Endothelial cell of umbilical vein (primary cell): ENCODE data around the gene MYO1E.

DNA sequence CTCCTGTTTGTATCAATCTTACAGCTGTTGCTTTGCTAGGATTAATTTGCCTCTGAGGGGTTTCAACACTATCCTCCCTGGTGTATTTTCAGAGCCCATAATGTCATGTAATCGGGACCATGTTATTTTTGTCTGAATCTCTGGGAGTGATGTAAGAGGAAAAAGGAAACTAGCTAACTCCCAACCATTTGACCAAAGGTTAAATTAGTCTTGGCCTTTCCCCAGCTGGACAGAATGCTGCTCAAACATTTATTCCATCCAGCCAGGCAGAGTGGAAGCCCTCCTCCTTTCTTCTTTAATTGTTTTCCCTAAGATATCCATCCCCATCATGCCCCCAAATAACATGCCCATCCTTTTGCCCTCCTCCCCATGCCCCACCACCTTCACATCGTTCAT is 142.2 kb downstream of the ALDH1A2 start:
- PRO-cap = no peak
CAGE:
- cytosol, long polyA minus RNA = no peak
- cytosol, long polyA plus RNA = no peak
- long polyA plus RNA = no peak
- nucleus, long polyA minus RNA = no peak
- nucleus, long polyA plus RNA = no peak

- PRO-cap = unidirectional peak, plus-strand start at chr15:58065019; bidirectional peak, plus-strand start at chr15:58065124, minus-strand start at chr15:58065043
CAGE:
- cytosol, long polyA minus RNA = no peak
- cytosol, long polyA plus RNA = no peak
- long polyA plus RNA = no peak
- nucleus, long polyA minus RNA = no peak
- nucleus, long polyA plus RNA = no peak
These were observed 752 bp downstream of the ALDH1A2 start for GRCh38 chr15:58064530-58065388.

- PRO-cap = no peak
CAGE:
- cytosol, long polyA minus RNA = no peak
- cytosol, long polyA plus RNA = no peak
- long polyA plus RNA = no peak
- nucleus, long polyA minus RNA = no peak
- nucleus, long polyA plus RNA = no peak
These were observed 9.0 kb downstream of the AQP9 start for GRCh38 chr15:58147267-58147582.

DNA sequence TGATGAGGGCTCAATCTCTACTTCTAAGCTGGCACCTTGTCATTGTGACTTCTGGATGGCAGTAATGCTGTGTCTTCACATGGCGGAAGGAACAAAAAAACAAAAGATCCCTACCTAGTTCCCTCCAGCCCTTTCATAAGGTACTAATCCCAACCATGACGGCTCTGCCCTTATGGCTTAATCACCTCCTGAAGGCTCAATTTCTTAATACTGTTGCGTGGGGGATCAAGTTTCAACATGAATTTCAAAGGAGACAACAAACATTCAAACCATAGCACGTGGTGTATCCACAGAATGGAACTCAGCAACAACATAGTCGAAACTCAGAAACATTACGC is 120.7 kb downstream of the AQP9 start:
- PRO-cap = no peak
CAGE:
- cytosol, long polyA minus RNA = no peak
- cytosol, long polyA plus RNA = no peak
- long polyA plus RNA = no peak
- nucleus, long polyA minus RNA = no peak
- nucleus, long polyA plus RNA = no peak

- PRO-cap = no peak
CAGE:
- cytosol, long polyA minus RNA = no peak
- cytosol, long polyA plus RNA = no peak
- long polyA plus RNA = no peak
- nucleus, long polyA minus RNA = no peak
- nucleus, long polyA plus RNA = no peak
These were observed 144.7 kb downstream of the AQP9 start for GRCh38 chr15:58282975-58283218.

DNA sequence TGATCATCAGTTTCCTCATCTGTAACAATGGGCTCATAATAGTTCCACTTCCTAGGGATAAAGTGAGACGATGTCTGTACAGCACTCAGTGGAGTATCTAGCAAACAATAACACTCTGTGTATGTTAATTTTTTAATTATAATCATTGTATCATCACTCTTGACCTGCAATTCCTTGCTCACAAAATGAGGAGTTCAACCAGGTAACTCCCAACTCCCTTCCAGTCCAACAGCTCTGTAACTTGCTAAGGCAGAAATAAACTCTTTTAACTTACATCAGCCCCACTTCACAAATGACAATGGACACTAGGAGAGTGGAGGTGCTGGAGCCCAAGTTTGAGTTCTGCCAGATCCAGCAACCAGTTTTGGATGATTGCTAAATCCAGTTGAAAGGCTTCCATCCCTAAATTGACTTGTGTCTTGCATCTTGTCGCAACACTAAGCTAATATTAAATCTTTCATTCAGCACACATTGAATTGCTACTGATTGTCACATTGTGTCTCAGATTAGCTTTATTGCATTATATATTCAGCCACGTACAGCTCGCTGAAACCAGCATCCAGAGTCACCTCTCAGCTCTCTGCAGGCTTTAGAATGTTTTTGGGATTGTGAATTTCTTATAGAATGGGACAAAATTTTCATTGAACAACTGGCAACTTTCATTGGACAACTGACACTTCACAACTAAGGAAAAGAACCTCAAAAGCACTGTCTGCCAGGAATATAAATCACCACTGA is 41.7 kb upstream of the LIPC start:
- PRO-cap = no peak
CAGE:
- cytosol, long polyA minus RNA = no peak
- cytosol, long polyA plus RNA = no peak
- long polyA plus RNA = no peak
- nucleus, long polyA minus RNA = no peak
- nucleus, long polyA plus RNA = no peak

DNA sequence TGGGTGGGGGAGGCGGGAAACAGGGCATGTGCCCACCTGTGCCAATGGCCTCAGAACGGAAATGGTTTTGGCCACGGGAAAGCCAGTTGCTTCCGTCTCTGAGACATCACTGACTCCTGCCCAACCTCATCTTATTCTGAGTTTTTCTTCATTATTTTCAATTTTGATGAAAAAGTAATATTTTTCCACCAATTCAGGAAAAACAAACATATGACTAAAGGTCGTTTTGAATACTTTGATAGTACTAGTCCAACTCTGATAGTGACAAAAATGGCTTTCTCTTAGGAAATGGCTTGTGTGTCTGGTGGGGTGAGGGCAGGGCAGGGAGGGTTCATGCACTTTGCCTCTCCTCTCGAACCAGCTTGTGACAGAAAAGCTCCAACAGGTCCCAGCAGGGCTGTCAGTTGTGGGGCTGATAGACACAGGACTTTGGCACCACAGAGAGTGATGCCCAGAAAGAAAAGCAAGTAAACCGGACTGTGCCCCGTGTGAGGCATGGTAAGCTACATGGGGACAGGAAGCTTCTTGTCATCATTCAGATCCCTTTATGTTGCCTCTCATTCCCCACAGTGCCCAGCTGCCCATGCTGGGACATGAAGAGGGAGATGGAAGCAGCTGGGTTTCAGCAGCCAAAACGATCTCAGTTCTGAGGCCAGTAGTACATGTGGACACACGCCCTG is 29.9 kb upstream of the LIPC start:
- PRO-cap = no peak
CAGE:
- cytosol, long polyA minus RNA = no peak
- cytosol, long polyA plus RNA = no peak
- long polyA plus RNA = no peak
- nucleus, long polyA minus RNA = no peak
- nucleus, long polyA plus RNA = no peak

DNA sequence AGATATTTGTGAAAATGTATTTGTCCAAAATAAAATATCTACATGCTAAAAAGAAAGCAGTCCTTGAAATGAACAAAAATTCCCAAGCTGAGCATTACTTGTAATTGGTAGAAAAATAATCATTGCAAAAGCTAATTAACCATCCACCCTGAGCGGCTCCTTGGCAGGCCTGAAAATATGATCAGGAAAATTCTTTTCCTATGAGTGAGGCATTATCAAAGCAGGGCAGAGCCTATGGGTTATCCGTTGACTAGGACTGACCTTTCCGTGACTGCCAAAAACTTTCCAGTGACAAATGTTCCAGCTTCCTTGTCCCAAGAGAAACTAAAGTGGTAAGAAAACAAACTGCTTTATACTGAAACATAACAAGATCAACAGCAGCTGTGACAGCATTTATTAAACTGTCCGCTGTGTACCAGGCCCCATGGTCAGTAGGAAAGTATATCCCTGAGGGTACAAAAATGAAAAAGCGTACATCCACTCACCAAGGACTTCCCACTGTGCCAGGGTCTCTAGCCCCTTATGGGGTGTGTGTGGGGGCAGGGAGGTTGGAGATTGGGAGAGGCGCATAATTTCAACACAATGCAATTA is 8.4 kb downstream of the LIPC start:
- PRO-cap = no peak
CAGE:
- cytosol, long polyA minus RNA = no peak
- cytosol, long polyA plus RNA = no peak
- long polyA plus RNA = no peak
- nucleus, long polyA minus RNA = no peak
- nucleus, long polyA plus RNA = no peak

DNA sequence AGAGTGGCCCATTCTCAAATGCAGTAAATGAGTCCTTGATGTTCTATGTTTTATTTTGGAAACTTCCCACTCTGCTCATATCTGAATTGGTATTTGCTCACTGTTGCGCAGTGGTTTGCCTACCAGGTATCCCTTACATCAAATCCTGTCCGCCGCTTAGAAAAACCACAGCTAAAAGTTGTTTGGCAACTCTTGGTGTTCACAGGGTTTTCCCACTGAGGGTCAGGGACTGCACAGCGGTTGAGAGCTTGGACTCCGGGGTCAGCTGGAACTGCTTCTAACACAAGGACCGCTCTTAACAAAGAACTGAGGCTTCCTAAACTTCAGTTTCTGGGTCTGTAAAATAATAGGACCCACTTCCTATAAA is 35.8 kb downstream of the LIPC start:
- PRO-cap = no peak
CAGE:
- cytosol, long polyA minus RNA = no peak
- cytosol, long polyA plus RNA = no peak
- long polyA plus RNA = no peak
- nucleus, long polyA minus RNA = no peak
- nucleus, long polyA plus RNA = no peak

DNA sequence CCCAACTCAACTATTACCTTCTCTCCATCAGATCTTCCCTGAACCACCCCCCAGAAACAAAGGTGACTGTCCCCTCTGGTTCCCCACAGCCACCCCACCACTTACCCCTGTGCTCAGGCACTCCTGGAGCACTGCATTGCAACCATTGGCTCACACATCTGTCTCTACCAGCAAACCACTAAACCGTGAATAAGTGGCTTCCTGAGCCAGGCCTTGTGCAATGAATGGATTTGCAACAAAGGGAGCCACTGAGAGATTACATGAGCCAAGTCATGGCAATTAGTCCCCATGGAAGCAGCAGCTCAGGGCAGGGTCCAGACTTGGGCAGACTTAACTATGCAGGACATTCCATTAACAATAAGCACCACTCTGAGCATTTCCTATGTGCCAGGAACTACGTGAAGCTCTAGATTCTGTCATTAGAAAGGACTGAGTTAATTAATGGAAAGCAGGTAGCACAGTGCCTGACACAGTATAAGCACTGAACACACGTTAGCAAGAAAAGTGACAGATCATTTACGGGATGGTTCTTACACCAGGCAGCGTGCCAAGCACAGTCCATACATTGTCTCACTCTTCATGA is 43.8 kb downstream of the LIPC start:
- PRO-cap = no peak
CAGE:
- cytosol, long polyA minus RNA = no peak
- cytosol, long polyA plus RNA = no peak
- long polyA plus RNA = no peak
- nucleus, long polyA minus RNA = no peak
- nucleus, long polyA plus RNA = no peak

DNA sequence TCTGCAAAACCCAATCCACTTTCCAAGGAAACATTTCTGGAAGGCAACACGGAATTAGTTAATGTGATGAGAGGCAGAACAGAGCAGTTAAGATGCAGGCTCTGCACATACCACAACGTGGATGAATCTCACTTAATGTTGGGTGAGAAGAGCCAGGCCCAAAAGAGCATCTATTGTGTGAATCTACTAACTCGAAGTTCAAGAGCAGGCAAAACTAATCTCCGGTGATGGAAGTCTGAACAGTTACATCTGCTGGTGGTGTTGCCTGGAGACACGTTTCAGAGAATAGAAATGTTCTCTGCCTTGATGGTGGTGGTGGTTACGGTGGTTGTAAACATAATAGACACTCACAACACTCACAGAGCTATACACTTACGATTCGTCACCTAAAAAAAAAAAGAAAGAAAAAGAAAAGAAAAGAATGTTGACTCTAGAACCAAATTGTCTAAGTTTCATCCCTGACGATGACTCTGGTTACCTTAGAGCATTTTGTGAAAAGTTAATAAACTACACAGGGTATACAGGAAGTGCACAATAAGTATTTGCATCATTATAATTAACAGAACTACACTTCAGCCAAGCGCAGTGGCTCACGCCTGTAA is 86.9 kb downstream of the LIPC start:
- PRO-cap = no peak
CAGE:
- cytosol, long polyA minus RNA = no peak
- cytosol, long polyA plus RNA = no peak
- long polyA plus RNA = no peak
- nucleus, long polyA minus RNA = no peak
- nucleus, long polyA plus RNA = no peak

DNA sequence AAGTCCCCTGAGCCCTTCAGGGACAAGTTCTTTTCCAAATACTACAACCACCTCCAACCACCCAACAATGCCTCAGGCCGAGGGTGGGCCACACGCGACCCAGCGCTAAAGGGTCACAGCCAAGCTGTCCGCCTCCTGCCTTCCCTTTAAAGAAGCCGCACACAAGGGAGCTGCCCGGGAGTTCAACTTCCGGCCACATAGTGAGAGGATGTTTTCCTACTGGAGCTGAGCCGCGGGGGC is 361 bp upstream of the MINDY2 start:
- PRO-cap = bidirectional peak, plus-strand start outside the sequence, minus-strand start at position 148 of the sequence
CAGE:
- cytosol, long polyA minus RNA = no peak
- cytosol, long polyA plus RNA = no peak
- long polyA plus RNA = no peak
- nucleus, long polyA minus RNA = start-site peak on the minus strand centred at position 148 of the sequence, 73 bp wide, 12 reads
- nucleus, long polyA plus RNA = no peak

DNA sequence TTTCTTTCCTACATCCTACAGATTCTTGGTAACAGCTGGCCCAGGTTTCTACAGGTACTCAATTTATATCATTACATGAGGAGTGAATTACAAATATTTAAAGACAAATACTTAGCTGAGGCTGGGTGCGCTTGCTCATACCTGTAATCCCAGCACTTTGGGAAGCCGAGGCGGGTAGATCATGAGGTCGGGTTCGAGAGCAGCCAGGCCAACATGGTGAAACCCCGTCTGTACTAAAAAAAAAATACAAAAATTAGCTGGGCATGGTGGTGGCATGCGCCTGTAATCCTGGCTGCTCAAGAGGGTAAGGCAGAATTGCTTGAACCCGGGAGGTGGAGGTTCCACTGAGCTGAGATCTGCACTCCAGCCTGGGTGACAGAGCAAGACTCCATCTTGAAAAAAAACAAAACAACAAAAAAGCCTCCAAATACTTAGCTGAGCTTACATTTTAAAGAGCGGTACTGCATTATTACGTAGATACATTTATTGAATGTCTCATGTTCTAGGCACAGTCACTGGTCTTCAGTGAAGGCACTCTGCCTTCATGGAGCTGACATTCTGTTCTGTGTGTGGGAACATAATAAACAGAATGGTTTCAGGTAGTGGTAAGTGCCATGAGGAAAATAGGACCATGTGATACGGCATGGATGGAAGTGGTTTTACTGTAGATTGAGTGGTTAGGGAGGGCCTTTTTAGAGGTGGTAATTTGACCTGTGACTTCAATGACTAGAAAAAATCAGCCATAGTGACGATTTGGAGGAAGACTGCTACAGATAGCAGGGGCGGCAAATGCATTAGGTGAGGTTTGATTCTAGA is 3.6 kb downstream of the RNF111 start:
- PRO-cap = no peak
CAGE:
- cytosol, long polyA minus RNA = no peak
- cytosol, long polyA plus RNA = no peak
- long polyA plus RNA = no peak
- nucleus, long polyA minus RNA = no peak
- nucleus, long polyA plus RNA = no peak

GRCh38 chr15:59124237-59124801 is 19.4 kb downstream of the CCNB2 start:
- PRO-cap = no peak
CAGE:
- cytosol, long polyA minus RNA = no peak
- cytosol, long polyA plus RNA = no peak
- long polyA plus RNA = no peak
- nucleus, long polyA minus RNA = no peak
- nucleus, long polyA plus RNA = no peak

DNA sequence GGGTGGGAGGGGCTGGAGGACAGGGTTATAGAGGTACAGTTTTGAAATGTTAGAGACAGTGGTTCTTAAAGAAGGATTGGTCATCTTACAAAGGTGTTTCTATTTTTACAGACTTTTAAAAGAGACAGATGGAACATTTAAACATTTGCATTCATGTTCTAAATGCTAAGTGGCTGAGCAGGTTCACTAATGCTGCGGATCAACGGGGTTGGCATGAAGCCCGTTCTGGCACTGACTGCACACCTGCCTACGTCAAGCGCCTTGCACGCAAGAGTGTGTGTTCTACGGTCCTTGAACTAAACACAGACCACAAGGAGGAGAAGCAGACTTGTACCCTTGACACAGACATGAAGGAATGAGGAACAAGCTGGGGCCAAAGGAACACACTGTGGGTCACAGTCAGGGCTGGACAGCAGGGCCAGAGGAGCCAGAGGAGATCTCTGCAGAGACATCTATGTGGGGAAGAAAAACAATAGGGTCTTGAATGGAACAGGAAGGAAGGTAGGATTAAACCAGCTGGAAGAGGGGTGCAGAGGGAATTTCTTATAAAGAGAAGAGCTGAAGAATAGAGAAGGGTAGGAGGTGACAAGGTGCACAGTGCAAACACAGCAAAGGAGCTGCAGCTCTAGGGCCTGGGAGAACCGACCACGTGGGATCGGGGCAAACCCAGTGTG is 47.9 kb upstream of the LDHAL6B start:
- PRO-cap = no peak
CAGE:
- cytosol, long polyA minus RNA = no peak
- cytosol, long polyA plus RNA = no peak
- long polyA plus RNA = no peak
- nucleus, long polyA minus RNA = no peak
- nucleus, long polyA plus RNA = no peak

DNA sequence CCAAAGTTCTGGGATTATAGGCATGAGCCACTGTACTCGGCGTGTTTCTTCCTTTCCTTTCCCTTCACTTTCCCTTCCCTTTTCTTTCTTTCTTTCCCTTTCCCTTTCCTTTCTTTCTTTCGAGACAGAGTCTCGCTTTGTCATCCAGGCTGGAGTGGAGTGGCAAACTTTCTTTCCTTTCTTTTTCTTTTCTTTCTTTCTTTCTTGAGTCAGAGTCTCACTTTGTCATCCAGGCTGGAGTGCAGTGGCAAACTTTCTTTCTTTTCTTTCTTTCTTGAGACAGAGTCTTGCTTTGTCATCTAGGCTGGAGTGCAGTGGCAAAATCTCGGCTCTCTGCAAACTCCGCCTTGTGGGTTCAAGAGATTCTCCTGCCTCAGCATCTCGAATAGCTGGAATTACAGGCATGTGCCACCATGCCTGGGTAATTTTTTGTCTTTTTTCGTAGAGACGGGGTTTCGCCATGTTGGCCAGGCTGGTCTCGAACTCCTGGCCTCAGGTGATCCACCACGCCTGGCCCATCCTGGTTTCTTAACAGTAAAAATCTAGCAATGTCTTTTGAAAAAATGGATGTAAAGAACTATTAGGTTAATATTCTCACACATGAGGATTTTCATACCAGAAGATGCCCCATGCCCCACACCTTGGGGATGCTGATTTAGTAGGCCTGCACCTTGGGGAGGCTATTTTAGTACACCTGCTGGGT is 17.2 kb upstream of the LDHAL6B start:
- PRO-cap = no peak
CAGE:
- cytosol, long polyA minus RNA = no peak
- cytosol, long polyA plus RNA = no peak
- long polyA plus RNA = no peak
- nucleus, long polyA minus RNA = no peak
- nucleus, long polyA plus RNA = no peak

DNA sequence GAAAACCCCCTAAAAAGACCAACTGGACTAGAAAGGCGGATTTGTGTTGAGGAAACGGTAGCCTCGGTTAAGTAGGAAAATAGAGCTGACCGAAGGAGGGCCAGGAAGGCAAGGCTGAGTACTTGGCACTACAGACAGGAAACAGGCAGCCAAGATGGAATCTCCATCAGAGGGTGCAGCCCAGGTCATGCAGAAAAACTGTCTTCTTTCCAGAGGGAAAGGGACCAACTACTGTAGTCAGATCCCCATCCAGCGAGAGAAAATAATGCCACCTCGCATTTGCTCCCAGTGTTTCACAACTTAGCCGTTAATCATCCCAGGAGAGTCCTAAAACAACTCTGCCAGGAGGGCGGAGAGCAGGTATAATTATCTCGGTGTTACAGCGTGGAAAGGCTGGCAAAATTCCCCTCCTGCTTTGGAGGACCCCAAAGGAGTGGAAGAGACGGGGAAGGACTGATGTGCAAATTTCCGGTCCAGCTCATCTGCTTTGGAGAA is 77.3 kb downstream of the MYO1E start:
- PRO-cap = bidirectional peak, plus-strand start at position 169 of the sequence, minus-strand start at position 81 of the sequence
CAGE:
- cytosol, long polyA minus RNA = no peak
- cytosol, long polyA plus RNA = no peak
- long polyA plus RNA = no peak
- nucleus, long polyA minus RNA = no peak
- nucleus, long polyA plus RNA = no peak

DNA sequence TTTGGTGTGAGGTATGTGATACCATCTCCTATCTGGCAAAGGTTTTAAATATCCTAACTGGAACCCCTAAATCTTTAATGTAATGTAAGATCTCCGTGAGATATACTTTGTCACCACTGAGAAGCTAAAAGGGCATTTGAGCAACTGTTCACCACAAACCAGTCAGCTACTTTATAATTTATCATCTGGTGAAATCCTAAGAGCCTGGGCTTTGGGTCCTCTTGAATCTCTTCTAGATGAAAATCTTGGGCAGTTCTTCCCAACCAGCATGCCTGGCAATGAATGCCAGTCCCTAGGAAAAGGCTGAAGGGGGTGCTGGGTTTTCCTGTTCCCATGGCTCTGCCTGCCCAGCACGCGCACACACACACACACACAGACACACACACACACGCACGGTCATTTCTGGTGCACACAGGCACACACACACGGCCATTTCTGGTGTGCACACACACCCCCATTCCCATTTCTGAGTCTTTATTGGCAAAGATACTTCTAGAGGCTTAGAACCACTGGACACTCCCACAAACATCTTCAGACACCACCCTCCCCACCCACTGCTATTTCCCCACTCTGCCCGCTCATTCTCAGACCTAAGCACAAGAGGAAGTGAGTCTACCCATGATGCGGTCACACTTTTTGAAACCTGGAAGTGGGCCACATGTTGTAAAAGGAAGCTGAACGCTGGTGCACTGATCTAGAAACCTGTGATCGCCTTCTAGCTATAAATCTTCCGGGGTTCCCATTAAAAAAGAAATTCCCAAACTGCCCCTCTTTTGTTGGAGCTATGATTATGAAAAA is 72.5 kb downstream of the MYO1E start:
- PRO-cap = bidirectional peak, plus-strand start at position 659 of the sequence, minus-strand start at position 468 of the sequence
CAGE:
- cytosol, long polyA minus RNA = no peak
- cytosol, long polyA plus RNA = no peak
- long polyA plus RNA = no peak
- nucleus, long polyA minus RNA = no peak
- nucleus, long polyA plus RNA = no peak

GRCh38 chr15:59360918-59361247 is 11.8 kb downstream of the MYO1E start:
- PRO-cap = no peak
CAGE:
- cytosol, long polyA minus RNA = no peak
- cytosol, long polyA plus RNA = no peak
- long polyA plus RNA = no peak
- nucleus, long polyA minus RNA = no peak
- nucleus, long polyA plus RNA = no peak

- PRO-cap = bidirectional peak, plus-strand start at chr15:59373021, minus-strand start at chr15:59372871
CAGE:
- cytosol, long polyA minus RNA = start-site peak on the minus strand at chr15:59372830-59372861, 132 reads
- cytosol, long polyA plus RNA = start-site peak on the minus strand at chr15:59372826-59372871, 60 and 963 reads in 2 replicates
- long polyA plus RNA = start-site peak on the minus strand at chr15:59372817-59372875, 1,636 and 1,543 reads in 2 replicates
- nucleus, long polyA minus RNA = start-site peak on the plus strand at chr15:59372673-59372698, 14 reads; start-site peak on the minus strand at chr15:59372817-59372890, 6,059 reads; start-site peak on the plus strand at chr15:59372990-59373030, 52 reads
- nucleus, long polyA plus RNA = start-site peak on the minus strand at chr15:59372817-59372861, 524 and 469 reads in 2 replicates
These were observed at the start of gene MYO1E for GRCh38 chr15:59372228-59373388. Gene MYO1E, minus strand, starts transcription at chr15:59372871.